Sigmoid colon (tissue), 4 donors: ENCODE data around the genes ADCK2 and PRSS1.

GRCh38 chr7:140639767-140640690 lies 584 bp downstream of the DENND2A start:
- PRO-cap = no peak
- RAMPAGE, long total RNA, 4 experiments = start-site peak on the minus strand in 2 of 4 experiments, at chr7:140640322-140640582 at its widest, 6 to 12 reads per replicate

DNA sequence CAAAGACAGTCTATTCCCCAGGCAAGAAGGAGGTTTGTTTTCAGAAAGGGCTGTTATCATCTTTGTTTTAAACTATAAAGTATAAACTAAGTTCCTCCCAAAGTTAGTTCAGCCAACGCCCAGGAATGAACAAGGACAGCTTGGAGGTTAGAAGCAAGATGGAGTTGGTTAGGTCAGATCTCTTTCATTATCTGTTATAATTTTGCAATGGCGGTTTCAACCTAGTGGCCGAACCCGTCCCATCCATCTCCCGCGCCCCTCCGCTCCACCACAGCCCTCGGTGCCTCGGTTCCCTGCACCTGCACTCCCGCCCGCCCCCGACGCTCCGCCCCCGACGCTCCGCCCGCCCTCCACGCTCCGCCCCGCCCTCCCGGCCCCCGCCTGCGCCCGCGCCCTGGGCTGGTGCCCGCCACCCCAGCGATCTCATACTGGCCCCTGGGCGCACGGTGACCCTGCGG lies at the start of gene ADCK2:
Gene ADCK2, plus strand, starts transcription at position 409 of the 458 bp plus-strand sequence.
- PRO-cap = unidirectional peak, plus-strand start at position 431 of the sequence
- RAMPAGE, long total RNA, 4 experiments = no peak in any of the 4 experiments

- PRO-cap = unidirectional peak, minus-strand start at chr7:140673628
- RAMPAGE, long total RNA, 4 experiments = no peak in any of the 4 experiments
These were observed 523 bp downstream of the ADCK2 start for GRCh38 chr7:140672995-140673941.

GRCh38 chr7:140673942-140674350 lies 1.2 kb downstream of the ADCK2 start:
- PRO-cap = no peak
- RAMPAGE, long total RNA, 4 experiments = no peak in any of the 4 experiments

GRCh38 chr7:140794258-140794712 lies 97.8 kb downstream of the NDUFB2 start:
- PRO-cap = no peak
- RAMPAGE, long total RNA, 4 experiments = no peak in any of the 4 experiments

GRCh38 chr7:140908397-140909171 lies 16.1 kb downstream of the BRAF start:
- PRO-cap = no peak
- RAMPAGE, long total RNA, 4 experiments = no peak in any of the 4 experiments

DNA sequence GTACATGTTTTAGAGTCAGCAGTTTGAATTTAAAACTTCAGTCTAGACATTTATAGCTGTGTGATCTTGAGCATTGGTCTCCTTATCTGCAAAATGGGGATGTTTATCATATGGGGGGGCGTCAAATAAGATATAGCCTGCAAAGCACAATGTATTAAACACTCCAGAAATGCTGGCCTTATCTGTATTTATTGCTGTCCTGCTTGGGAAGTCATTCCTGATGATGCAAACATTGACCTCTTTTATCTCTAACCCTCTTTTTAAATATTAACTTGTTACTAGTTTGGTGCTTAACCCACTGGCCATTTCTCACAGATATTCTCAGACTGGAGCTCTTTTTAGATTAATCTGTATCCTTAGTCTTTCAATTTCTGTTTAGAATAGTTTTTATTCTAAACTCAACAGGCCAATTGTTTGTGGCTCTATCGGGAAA lies 13.2 kb downstream of the MRPS33 start:
- PRO-cap = no peak
- RAMPAGE, long total RNA, 4 experiments = no peak in any of the 4 experiments

DNA sequence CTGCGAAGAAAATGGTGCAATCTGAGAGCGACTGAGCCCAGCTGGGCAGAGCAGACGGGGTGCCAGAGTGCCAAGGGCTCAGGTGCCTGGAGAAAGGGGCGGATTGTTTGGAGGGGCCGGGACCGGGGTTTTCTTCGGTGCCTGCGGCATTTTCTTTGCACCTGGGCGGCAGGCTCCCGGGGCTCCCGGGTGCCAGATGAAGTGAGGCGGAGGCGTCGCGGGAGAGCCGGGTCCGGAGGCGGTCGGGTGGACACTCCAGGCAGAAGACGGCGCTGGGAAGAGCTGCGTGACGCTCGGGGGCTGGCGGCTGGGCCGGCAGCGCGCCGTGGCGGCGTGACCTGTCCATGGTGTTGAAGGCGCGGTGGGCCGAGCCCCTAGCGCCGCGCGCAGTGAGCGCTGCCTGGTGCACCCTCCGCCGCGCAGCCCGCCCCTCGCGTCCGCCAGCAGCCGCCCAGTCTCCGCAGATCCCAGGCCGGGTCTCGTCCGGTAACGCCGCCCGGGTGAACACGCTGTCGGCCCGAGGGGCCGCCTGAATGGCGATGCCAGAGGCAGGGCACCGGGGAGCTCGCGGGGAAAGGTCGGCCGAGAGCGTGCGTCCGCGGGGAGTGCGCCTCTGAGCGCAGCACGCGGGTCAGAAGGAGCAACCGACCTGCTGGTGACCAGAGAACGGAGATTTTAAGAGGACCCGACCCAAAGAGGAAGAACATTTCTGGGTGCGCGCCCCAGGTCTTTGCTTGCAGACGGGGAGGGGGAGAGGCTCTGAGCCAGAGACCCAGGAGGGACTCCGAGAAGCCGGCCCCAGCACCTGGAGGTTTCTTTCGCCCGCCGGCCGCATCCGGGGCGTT lies 687 bp upstream of the TMEM178B start:
- PRO-cap = no peak
- RAMPAGE, long total RNA, 4 experiments = no peak in any of the 4 experiments

DNA sequence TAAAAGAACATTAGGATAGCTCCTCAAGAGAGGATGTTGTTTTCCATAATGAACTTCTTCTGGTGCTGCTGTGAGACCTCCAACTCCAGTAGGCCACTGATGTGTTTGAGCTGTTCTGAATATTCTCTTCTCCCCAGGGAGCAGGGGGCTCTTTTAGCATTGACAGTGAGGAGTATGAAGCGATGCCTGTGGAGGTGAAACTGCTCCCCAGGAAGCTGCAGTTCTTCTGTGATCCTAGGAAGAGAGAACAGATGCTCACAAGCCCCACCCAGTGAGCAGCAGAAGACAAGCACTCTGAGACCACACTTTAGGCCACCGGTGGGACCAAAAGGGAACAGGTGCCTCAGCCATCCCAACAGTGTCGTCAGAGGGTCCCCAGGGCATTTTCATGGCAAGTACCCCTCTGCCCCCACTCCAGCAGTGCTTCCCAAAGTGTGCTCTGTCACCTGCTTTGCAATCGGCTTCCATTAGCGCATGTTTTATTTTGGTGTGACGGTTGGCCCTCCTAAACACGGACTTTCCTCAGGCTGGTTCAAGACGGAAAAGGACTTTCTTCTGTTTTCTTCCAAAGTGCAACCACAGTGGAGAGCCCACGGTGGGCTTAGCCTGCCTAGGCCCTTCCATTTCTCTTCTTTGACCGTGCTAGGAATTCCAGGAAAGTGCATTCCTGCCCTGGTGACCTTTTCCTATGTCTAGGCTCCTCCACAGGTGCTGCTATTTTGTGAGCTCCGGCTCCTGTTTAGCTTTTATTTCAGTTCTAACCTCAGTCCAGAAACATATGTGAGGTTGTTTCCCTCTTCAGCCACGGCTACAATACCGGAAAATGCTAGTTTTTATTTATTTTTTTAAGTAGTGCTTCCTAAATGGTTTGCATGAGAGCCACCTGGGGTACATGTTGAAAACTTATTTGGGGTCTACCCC lies 49.1 kb downstream of the DENND11 start:
- PRO-cap = no peak
- RAMPAGE, long total RNA, 4 experiments = no peak in any of the 4 experiments

GRCh38 chr7:141654334-141655095 lies 47.5 kb downstream of the DENND11 start:
- PRO-cap = no peak
- RAMPAGE, long total RNA, 4 experiments = no peak in any of the 4 experiments

DNA sequence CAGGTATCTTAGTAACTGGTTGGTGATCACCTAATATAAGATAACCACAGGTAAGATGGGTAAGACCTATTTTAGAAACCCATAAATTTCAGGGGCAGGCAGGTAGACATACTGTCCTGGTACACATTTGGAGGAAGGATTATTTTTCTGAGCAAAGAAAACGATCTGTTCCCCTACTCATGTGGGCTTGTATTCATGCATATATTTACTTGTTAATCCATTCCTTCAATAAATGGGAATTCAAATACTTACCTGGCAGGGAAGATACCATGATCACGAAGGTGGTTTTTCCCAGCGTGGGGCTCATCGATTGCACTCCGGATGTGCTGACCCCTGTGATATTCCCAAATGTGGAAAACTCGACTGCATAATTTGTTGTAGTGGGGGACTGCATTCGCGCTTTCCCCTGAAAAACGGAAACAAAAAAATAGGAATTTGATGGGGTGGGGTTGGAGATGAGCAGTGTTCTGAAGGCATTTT lies 10.4 kb upstream of the SSBP1 start:
- PRO-cap = no peak
- RAMPAGE, long total RNA, 4 experiments = no peak in any of the 4 experiments

- PRO-cap = no peak
- RAMPAGE, long total RNA, 4 experiments = no peak in any of the 4 experiments
These were observed 62.9 kb upstream of the PRSS58 start for GRCh38 chr7:142320782-142321158.

GRCh38 chr7:142324273-142324882 lies 66.5 kb upstream of the PRSS58 start:
- PRO-cap = no peak
- RAMPAGE, long total RNA, 4 experiments = no peak in any of the 4 experiments

GRCh38 chr7:142463551-142463904 lies 205.7 kb upstream of the PRSS58 start:
- PRO-cap = no peak
- RAMPAGE, long total RNA, 4 experiments = no peak in any of the 4 experiments

DNA sequence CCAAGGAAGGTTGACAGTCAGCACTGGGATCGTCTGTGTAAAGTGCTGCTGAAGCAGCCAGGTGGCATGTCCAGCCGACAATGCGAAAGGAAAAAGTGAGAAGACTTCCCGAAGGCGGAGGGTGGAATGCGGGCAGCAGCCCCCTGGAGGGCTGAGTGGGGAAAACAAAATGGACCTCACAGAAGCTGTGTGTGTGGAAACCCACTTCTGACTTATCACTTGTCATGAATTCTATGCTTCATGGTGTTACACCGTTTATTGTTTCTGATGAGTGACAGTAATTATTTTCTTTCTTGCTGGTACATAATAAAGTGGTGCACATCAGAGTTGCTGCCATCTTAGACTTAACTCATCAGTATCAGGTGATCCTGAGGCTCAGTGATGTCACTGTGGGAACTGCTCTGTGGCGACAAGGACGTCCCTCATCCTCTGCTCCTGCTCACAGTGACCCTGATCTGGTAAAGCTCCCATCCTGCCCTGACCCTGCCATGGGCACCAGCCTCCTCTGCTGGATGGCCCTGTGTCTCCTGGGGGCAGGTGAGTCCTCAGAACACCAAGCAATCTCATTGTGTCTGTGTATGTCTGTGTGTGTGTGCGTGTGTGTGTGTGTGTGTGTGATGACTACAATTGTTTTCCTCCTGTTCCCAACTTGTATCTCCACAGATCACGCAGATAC lies 220.3 kb upstream of the PRSS1 start:
- PRO-cap = no peak
- RAMPAGE, long total RNA, 4 experiments = no peak in any of the 4 experiments

DNA sequence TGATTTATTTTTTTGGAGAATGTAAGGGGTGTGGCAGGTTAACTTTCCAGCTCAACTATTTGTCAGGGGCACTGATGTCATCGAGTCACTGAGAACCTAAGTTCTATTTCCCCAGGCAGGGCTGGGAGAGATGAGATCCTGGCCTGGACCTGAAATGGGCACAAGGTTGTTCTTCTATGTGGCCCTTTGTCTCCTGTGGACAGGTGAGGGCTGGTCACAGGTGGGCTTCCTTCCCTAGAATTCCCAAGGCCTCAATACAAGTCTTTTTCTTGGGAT lies 205.3 kb upstream of the PRSS1 start:
- PRO-cap = no peak
- RAMPAGE, long total RNA, 4 experiments = no peak in any of the 4 experiments

- PRO-cap = no peak
- RAMPAGE, long total RNA, 4 experiments = no peak in any of the 4 experiments
These were observed 161.6 kb upstream of the PRSS1 start for GRCh38 chr7:142587597-142588061.

DNA sequence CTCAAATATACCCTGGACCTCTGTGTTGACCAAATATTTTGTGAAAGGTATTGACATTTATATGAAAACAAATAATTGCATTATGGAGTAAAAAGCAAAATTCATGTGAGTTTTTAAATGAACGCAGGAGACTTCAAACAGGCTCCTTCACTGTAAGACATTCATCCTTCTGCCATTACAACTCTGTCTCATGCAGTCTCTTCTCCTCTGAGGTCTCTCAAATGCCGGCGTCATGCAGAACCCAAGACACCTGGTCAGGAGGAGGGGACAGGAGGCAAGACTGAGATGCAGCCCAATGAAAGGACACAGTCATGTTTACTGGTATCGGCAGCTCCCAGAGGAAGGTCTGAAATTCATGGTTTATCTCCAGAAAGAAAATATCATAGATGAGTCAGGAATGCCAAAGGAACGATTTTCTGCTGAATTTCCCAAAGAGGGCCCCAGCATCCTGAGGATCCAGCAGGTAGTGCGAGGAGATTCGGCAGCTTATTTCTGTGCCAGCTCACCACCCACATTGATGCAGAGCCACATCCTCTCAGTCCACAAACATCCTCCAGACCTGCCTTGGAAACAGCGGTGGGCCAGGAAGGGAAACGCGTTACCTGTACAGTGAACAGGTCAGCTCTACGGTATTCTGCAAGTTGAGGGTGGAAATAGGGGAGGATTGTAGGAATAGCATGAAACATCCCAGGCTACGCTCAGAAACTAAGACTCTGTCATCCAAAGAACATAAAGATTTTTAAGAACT lies 133.2 kb upstream of the PRSS1 start:
- PRO-cap = no peak
- RAMPAGE, long total RNA, 4 experiments = no peak in any of the 4 experiments

DNA sequence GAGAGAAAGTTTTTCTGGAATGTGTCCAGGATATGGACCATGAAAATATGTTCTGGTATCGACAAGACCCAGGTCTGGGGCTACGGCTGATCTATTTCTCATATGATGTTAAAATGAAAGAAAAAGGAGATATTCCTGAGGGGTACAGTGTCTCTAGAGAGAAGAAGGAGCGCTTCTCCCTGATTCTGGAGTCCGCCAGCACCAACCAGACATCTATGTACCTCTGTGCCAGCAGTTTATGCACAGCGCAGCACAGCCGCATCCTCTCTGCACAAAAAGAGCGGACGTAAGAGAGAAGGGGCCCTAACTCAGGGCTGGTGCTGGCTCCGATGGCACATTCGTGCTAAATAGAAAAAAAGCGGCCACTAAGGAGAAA lies 28.4 kb upstream of the PRSS1 start:
- PRO-cap = no peak
- RAMPAGE, long total RNA, 4 experiments = no peak in any of the 4 experiments

- PRO-cap = no peak
- RAMPAGE, long total RNA, 4 experiments = no peak in any of the 4 experiments
These were observed at the start of gene PRSS1 for GRCh38 chr7:142748958-142749552. Gene PRSS1, plus strand, starts transcription at chr7:142749472.